ENCODE measurements around a stretch of chr6.

DNA sequence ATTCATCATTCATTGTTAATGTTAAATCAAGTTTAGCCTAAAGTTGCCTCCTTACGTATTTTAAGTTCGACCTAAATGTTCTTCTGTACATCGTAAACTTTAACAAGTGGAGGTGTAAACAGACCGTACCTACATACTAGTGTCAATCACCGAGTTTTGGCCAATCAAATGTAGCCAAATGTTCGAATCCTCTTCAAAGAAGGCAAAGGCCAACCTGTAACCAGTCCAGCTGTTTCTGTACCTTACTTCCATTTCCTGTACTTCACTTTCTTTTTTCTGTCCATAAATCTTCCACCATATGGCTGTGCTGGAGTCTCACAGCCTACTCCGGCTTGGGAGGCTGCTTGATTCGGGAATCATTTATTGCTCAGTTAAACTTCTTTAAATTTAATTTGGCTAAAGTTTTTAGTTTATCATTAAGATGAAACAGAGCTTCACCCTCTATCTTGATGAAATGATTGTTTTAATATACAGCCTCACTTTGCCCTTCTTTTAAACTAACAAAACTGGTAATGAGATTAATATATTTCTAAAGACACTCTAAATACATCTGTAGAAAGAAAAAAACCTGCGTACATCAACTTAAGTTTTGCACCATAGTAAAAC lies 13.3 kb downstream of the MBOAT1 start:
- RRBS, result no CpG with 5 or more reads among the region's 9 CpGs

DNA sequence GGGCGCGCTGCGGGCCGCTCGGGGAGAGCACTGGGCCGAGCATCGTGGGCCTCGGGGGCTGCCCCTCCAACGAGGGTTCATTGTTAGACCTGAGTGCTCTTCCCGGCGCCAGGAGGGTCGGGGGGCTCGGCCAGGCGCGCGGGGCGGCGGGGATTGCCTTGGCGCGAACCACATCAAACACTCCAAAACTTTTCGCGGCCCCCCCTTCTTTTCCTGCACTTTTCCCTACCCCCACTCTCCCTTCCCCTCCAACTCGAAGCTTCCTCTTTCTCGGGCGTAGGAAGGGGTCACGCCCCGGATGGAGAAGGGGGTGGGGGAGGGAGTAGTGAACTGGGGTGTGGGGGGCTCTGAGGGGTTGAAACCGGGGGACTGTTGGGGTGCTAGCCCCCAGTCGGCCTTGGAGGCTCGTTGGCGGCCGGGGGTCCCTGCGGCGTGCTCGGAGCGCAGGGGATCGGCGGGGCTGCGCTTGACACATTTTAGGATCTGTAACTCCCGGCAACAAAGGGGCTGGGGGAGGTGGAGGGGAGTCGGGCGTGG lies 1.1 kb downstream of the E2F3 start:
- RRBS, result under 1% methylated on average over 14 of the region's 42 CpGs

DNA sequence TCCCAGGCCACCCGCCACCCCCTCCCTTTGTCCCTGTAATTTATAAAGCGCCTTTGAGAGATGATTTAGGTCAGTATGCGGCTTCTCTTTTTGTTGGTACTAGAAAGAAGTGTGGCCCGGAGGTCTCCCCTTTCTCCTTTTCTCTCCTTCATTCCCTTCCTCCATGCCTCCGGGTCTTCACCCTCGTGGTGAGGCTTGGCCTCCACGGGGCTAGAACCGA lies 2.4 kb downstream of the E2F3 start:
- RRBS, result 0% methylated on average over 1 of the region's 8 CpGs

DNA sequence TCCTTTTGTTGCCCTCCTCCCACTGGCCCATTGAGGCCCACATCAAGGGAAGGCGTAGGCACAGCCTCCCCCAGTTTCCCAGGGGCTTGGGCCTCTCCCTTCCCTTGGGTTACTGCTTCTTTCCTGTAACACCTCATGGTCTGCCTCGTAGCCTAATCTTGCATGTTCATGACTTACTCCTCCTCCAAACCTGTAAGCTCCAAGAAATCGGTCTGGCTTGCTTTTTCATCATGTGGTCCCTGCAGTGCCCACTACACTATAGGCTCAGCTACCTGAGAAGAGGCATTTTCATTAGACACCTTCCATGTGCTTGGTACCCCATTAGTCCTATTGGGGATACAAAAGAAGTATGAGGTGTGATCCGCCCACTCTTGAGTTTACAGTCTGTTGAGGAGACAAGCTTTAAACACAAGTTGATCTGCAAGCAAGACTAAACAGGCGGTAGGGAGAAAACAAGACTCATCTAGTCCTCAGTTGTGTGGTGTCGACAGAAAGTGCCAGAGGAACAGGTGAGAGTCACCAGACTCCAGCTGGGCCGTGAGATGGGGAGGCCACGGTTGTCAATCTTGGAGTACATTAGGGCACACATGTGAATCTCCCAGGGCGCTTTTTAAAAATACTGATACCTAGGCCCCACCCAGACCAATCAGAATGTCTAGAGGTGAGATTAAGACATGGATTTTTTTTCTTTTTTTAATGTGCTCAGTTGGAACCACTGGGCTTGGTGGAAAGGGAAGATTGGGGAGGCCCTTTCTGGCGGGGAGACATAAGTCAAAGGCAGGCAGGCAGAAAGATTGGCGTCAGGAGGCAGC lies 10.2 kb downstream of the E2F3 start:
- RRBS, result no CpG with 5 or more reads among the region's 11 CpGs

DNA sequence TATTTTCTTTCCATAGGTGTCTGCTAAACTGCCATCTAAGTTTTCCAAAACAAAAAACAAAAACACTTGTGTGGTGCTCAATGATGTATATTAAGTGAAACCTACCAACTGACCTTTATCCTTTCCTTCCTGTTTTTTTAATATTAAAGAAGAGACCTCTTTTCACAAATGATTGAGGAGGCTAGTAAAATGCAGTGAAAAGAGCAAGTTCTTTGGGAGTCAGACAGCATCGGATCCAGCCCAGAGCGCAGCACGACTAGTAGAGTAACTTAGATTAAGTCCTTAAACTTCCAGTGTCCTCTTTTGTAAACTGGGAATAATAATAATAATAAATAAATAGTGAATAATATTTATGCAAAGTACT lies 386 bp upstream of the CDKAL1 start:
- RRBS, result no CpG with 5 or more reads among the region's 3 CpGs

GRCh38 chr6:21005678-21006038 lies 471.4 kb downstream of the CDKAL1 start:
- RRBS, result no CpG with 5 or more reads among the region's 3 CpGs

DNA sequence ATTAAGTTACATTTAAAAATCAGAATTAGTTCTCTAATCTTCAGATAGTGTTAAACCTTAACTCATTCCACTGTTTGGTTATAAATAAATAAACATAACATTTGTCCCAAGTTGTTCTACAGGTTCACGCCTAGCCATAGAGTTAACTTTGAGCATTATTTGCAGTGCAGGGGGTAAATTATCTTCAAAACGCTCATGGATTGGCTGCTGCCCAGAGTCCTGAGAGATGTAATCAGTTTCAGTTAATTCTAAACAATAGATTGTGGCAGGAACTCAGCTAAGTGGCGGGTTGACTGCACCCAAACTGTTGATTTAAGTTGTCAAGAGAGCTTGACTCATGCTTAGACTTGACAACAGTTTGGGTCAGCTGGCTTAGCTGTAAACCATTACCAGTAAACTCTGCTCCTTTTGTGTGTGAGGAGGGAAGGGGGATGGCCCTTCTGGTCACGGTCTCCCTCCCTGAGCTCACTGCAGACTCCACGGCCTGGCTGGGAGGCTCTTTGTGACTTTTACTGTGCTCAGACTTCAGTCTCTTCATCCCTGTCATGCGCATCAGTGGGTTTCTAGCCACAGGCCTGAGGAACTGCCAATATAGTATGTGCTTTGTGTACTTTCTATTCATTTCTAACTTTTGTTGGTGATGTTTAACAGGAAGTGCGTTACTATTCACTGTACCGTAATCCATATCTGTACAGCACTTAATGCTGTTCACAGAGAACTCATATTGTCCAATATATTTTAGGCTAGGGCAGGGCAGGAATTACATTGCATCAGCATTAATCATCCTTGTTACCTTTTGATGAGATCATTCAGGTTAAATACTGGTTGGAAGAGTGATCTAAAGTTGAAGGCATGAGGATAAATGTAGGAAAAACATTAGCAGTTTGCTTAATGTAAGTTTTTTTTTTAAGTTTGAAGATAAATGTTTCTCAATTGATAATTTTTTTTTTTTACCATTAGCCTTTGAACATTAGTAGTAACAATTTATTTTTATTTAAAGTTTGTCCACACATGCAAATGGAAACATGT lies 488.2 kb downstream of the CDKAL1 start:
- RRBS, result no CpG with 5 or more reads among the region's 8 CpGs

DNA sequence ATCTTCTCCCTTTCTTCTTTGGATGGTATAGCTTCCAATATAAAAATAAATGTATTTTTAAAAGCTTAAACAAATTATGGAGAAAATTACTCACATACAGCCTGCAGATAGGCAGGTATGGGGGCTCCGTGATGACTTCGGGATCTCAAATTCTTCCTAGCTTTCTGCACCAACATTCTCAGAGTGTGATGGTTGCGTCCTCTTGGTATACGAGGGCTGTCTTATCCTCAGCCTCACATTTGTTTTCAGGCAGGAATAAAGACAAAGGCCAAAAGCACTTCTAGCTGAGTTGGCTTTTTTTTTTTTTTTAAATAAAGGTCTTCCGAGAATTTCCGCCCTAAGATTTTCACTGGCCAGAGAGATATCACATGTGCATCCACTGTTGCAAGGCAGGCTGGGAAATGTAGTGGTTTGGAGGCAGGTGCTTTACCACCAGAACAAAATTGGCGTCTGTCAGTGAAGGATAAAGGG lies 335.0 kb upstream of the SOX4 start:
- RRBS, result no CpG with 5 or more reads among the region's 7 CpGs

DNA sequence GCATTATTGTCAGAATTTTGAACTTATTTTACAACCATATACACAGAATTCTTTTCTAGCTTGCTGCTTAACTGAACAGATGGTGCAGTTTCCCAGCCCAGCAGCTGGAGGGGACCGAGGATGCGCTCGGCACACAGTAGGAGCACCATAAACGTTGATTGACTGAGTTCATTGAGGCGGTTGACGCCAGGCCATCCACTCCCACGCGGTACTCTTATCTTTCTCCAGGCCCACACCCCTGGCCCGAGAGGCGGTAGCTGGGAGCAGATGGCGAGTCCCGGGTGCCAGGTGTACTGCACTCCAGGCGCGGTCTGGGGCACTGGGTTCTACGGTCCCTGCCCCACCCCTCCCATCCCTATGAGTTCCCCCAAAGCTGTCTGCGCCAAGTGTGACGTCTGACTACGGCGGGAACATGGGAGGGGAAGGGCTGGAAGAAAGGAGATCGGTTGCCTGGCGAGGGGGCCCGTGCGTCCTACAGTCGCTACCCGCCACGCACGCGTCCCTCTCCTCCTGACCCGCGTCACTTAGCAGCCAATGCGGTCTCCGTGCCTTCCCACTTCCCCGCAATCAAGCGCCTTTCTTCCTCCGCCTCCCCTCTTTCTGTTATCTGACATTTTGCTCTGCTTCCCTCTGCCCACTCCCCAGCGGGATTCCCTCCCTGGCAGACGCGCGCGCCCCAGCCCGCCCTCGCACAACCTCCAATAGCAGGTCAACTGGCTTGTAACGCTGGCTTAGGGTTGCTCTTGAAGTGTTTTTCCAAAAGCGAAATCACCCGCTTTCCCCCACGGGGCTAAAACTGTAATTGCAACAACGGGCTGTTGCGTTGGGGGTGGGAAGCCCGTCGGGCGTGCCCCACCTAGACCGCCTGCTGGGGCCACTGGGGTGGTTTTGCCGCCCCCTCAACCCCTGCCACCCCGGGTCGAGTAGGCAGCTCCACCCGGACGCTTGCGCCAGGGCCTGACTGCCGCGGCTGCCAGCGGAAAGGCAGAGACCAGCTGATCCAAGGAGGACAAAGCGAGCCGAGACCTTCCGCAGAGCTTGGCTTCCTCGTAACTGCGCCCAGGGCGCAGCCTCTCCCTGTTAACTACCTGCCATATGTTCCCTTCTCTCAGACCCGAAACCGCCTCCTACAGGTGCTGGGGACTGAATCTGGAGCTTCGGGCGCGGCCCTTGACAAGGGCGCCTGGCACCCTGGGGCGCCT lies 6.3 kb upstream of the SOX4 start:
- RRBS, result no CpG with 5 or more reads among the region's 74 CpGs

DNA sequence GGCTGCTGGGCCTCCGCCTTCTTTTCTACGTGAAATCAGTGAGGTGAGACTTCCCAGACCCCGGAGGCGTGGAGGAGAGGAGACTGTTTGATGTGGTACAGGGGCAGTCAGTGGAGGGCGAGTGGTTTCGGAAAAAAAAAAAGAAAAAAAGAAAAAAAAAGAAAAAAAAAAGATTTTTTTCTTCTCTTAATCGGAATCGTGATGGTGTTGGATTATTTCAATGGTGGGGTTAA lies 3.2 kb downstream of the SOX4 start:
- RRBS, result no CpG with 5 or more reads among the region's 8 CpGs

DNA sequence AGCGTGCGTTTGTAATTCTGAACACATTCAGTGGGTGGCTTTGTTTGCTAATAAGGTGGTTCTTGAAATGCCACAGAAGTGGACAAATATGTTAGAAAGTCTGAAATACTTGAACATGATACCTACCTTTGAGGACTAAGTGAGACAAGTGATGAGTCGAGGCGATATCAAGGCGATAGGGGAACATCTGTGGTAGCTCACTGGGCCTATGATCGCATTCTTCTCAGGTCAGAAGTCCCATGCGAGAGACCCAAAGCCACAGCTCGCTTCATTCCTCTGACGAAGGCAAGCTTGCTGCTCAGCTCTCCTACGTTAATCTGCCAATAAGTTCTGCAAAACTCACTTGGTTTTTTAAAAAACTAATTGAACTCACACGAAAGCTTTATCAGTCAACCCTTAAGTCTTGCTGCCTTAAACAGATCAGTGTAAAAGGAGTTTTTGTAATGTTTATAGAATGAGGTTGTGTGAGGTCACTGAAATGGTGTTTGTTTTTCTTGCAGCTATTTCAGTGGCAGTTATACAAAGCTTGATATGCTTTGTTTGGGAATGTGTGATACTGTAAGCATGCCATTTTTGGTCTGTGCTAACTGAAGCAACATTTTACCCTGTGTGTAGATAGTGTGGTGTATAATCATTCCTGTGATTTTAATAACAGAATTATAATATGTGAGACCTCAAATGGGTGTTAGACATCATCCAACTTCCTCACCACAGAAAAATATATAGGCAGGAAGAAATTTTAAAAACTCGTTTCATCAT lies 160.1 kb downstream of the SOX4 start:
- RRBS, result no CpG with 5 or more reads among the region's 12 CpGs

DNA sequence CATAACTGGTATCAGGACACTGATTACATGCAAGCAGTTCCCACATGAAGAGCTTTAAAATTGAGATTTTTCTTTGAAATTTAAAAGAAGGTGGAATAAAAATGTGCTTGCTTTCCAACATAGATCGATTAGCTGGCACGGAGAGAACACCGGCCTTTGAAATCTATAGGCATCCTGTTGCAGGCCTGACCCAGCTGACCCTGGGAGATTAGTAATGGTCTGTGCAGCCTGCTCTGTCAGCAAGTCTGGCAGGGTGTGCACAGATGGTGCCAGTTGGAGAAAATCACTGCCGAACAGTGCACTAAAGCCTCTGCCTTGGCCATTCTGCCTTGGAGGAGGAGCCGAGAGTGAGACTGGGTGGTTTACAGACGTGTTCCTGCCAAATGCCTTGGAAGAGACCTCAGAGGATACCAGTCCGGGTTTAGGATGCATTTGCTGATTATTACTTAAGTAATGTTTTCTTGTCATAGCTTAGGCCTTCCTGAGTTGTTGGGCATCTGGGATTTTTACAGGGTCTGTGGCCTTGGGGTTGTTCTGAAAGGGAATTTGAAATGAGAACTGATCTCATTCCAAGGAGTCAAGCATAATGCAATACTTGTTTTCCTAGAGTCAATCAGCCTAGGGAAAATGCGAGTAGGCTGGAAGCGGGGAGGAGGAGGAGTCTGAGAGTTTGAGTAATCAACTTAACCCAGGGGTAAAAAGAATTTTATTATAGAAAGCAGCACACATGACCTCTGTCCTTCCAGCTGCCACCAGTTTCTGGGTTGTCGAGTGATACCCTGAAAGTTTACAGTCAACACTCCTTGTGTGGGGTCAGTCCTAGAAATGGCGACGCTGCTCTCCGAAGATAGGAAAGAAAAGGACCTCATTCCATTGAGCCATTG lies 292.1 kb downstream of the SOX4 start:
- RRBS, result no CpG with 5 or more reads among the region's 13 CpGs

- RRBS, result no CpG with 5 or more reads among the region's 6 CpGs
These were observed 328.5 kb downstream of the SOX4 start for GRCh38 chr6:21921924-21922487.

GRCh38 chr6:22148028-22148761 lies 148.6 kb downstream of the PRL start:
- RRBS, result no CpG with 5 or more reads among the region's 5 CpGs

GRCh38 chr6:22888649-22889050 lies 319.3 kb downstream of the HDGFL1 start:
- RRBS, result no CpG with 5 or more reads among the region's 2 CpGs

DNA sequence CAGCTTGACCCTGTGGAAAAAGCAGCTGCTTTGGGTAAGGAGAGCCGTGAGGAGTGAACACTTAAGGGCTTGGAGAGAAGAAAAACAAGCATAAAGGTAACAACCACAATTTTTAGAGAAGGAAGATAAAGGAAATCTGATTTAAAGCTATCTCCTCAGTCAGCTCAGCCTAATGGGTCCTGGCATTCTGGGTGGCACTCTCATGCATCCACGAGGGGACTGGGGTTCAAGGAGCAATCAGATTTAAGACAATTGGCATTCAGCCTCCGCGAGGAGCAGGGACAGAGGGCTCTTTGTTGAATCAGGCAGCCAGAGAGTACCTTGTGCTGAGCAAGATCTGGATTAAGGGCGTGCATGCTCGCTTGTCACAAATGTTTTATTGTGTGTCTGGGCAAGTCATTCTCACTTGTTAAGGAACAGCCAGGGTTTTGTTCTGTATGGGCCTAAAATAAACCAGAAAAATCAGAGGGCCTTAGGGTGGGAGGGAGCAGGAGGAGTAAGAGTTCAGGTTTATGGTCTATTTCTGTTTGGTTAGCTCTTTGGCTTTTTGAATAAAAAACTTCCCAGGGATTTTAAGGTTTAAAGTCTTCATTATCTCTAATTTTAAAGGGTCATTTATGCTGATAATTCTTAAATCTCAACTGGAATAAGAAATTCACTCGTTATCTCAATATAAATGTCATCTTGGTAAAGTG lies 475.3 kb upstream of the NRSN1 start:
- RRBS, result no CpG with 5 or more reads among the region's 7 CpGs

- RRBS, result no CpG with 5 or more reads among the region's 3 CpGs
These were observed 102.6 kb downstream of the NRSN1 start for GRCh38 chr6:24228571-24229104.

DNA sequence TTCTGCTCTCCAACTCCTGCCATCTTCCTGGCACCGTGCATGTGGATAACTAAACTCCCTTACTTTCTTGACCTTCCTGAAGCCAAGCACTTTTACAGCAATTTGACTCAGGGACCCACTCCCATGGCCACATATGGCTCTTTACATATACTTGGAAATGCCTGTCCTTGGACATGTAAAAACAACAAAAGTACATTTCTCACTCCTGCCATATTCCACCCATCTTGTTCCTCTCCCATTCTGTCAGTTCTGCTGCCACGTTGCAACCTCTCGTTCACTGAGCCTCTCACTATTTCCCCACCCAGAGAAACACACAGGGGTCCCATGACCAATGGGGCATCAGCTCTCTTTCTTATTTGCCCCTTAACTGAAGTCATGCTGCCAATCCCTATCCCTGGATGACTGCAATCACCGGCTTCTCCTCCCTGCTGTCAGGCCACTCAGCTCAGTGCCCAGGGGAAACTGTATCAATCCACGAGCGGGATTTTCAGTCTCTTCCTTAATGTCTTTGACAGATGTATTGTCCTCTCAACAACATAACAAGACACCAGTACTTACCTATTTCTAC lies 437 bp downstream of the GPLD1 start:
- RRBS, result no CpG with 5 or more reads among the region's 6 CpGs

DNA sequence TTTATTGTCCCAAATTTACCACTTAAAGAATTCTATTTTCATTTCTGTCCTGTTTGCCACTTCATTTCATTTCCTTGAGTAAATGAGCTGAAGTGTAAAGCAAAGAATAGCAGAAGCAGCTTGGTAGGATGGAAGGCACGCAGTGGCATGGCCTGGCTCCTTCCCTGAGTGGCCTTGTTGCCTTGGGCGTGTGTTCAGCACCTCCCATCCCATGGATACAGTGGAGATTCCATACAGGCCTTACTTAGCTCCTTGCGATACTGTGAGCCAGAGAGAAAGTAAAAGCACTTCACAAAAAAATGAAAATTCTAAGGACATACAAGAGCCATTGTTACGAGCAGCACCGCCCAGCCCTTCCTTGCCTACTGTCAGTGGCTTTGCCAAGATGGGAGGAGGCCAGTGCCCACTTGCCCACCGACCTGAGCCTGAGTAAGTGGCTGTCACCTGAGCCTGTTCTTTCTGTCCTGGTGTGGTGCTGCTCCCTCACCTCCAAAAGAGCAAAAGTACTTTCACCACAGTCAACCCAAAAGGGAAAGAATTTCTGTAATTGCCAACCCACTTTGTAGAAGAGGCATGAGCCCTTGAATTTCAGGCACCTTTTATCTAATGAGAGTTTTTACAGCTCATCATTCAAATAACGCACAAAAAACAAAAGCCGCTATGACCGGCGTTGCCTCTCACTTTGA lies 39.7 kb downstream of the ALDH5A1 start:
- RRBS, result no CpG with 5 or more reads among the region's 10 CpGs

DNA sequence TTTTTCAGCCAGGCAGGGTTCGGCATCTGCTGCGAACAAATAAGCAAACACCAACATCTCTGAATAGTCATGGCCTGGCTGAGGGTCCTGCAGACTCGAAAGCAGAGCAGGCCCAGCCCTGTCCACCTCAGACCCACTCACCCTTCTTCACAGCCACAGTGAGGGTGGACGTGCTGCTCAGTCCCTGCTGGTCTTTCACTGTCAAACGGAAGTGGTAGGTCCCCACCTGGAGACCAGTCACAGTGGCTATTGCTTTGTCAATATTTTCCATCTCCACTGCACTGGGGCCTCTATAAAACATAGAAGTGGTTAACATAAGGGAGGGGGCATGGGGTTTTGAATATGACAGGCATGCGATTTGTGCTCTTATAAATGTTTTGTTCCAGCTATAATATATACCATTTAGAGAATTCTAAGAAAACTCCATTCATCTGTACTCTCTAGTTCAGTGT lies 73.9 kb downstream of the ALDH5A1 start:
- RRBS, result no CpG with 5 or more reads among the region's 6 CpGs